Parietal lobe (tissue), 2 donors: ENCODE data around the genes TTC22 and PRKAA2.

GRCh38 chr1:54278514-54279725 lies 79.0 kb downstream of the MRPL37 start:
- RAMPAGE, long total RNA: no peak

DNA sequence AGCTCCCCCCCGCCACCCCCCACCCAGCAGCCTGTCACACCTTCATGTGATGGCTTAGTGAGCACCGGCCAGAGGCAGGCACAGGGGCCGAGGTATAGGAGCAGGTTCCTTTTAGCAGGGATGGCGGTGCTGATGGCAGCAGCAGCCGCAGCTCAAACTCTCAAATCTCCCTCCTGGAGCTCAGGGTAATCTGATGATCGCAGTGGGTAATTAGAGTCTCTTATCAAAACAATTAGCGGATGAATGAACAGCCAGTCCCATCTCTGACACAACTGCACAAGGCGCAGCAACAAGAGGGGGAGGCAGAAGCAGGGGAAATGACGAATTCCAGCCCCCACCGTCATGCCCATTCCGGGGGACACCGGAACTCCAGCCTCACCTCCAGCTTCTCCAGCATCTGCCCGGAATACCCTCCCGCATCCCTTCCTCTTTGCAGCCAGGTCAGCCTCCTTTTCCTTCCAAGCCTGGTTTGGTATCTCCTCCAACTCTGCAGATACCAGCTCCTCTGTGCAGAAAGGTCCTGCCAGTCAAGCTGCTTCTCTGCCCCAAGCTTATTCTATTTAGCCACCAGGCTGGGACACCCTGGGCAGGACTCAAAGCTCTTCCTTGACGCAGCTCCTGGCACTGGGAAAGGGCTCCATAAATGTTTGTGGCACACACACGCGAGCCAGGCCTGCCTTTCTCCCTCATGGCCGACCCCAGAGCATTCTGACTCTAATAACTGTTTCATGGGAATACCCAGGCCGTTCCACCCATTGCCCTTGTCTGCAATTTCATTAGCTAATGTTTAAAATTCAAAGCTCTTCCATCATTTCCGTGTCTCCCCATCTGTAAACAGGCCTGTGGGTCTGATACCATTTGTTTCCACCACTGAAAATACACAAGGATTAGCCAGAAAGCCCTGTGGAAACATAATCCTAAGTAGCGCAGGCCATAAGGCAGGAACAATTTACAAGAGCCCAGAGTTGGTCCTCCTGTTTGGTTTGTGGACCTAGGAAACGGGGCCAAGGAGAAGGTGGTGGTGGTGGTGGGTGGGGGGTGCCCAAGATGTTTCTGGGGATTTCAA lies 126.3 kb downstream of the MRPL37 start:
- RAMPAGE, long total RNA: no peak

DNA sequence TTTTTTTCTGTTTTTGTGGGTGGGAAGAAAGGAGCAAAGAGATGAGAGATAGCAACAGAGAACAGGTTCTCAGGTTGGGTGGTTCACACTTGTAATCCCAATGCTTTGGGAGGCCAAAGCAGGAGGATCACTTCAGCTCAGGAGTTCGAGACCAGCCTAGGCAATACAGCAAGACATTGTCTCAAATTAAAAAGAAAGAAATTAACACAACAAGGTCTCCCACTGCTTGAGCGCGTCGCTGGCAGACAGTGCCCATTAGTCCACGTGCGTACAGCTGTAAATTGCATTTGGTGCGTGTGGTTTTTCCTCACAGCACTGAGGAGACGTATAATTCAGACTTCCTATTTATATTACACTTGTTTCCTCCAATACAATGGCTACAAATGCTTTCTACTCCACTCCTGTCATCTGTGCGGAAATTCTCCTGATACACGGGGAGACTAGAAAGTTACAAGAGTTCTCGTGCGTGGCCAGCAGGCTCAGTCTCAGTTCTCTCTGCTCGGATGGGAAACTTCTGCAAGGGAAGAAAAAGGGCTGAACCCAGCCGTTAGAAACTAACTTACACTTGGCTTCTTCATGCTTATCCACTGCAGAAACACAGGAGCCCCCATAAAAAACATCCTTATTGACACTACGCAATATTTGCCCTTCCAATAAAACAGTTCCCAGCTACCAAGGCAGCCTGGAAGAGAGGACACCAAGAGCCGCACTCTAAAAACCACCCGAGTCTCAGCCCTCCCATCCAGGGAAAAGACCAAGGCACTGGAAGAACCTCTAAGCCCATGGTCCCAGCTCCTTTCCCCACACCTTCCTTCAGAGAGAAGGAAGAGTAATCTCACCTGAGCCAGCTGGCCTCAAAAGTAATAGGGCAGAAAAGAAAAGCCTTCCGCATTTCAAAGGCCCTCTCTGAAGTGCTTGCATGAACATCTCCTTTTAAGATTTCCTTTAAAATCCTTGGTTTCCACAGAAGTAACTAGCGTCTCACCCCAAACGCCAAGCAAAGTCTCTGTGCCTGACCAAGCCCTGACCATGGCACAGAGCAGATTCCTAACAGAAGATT lies 145.0 kb downstream of the MRPL37 start:
- RAMPAGE, long total RNA: no peak

DNA sequence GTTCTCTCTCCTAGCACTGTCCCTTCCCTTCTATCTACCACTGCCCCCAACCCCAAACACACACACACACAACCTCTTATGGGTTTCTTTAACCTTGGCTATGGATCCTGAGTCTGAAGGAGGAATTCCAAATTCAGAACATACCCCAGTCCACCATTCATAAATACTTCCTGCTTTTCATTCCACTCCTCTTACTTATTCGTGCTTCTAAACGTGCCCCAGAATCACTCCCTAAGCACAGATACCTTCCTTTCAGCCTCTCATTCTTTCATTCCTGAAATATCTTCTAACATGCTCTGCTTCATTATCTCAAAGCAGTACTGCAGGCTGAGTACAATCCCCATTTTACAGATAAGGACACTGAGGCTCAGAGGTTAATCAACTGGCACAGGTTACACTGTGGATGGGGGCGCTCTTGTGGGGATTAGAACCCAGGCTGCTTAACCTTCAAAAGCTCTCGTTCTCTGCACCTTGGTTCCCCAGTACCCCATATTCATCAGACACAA lies 162.5 kb upstream of the ACOT11 start:
- RAMPAGE, long total RNA: no peak

DNA sequence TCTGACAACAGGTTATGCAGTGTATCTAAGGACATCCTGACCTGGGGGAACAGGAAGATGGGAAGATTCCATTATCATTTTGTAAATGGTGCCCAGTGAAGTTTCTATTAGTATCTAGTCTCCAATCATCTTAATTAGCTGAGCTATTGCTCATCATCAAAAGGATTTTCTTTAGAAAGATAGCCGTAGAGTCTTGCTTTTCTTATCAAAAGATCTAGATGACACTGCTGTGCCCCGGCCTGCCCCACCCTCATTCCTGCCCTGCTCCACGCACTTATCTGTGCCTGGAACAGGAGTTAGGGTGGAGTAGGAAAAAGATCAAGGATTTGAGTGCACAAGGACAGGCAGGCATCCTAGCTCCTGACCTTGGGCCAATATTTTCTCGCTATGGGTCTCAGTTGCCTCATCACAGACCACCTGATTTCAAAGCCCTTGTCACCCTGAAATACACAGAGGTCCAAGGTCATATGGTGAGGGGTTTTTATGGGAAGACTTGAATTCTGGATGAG lies 456 bp upstream of the MROH7 start:
- RAMPAGE, long total RNA: no peak

GRCh38 chr1:54668687-54668944 lies 27.0 kb downstream of the MROH7 start:
- RAMPAGE, long total RNA: no peak

GRCh38 chr1:54800580-54801486 lies at the start of gene TTC22:
TTC22 (minus strand) TSS chr1:54801323.
- RAMPAGE, long total RNA: no peak

DNA sequence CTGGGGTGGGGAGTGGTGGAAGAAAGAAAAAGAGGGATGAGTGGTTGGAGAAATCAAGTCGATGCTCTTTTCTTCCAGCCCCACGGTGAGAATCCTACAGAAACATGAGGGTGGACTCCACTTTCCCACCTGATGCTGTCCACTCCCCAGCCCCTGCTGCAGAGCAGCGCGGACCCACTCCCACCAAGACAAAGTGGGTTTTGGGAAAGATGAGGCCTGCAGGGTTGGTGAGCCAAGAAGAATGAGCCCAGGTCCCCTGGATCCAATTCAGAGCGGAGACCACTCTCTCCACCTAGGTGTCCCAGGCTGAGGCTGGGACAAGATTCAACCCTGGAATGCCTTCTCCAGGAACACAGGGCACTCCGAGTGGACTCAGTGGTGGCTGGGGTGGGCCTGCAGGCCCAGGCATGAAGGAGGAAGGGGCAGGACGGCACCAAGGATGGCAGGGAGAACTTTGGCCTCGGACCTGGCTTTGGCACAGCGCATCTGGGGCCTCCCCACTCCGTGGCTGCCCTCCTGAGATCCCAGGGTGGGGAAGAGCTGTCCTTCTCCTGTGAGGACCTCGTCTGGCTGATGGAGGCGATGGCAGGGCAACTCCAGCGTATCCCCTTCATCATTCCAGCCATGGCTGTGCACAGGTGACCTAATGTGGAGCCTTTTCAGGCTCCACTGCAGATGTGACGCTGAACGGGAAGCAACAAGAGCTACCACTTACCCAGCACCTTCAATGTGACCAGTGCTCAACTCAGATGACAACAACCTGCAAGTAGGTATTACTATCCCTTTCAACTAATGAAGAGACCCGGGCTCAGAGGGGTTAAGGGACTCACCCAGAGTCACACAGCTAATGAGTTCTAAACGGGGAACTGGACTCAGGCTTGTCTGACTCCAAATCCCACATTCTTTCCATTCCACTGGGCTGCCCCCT lies 35.6 kb downstream of the DHCR24 start:
- RAMPAGE, long total RNA: no peak

GRCh38 chr1:54989480-54990105 lies 9.1 kb upstream of the BSND start:
- RAMPAGE, long total RNA: no peak

- RAMPAGE, long total RNA: no peak
Measured at GRCh38 chr1:55056142-55056618, 16.8 kb downstream of the PCSK9 start.

DNA sequence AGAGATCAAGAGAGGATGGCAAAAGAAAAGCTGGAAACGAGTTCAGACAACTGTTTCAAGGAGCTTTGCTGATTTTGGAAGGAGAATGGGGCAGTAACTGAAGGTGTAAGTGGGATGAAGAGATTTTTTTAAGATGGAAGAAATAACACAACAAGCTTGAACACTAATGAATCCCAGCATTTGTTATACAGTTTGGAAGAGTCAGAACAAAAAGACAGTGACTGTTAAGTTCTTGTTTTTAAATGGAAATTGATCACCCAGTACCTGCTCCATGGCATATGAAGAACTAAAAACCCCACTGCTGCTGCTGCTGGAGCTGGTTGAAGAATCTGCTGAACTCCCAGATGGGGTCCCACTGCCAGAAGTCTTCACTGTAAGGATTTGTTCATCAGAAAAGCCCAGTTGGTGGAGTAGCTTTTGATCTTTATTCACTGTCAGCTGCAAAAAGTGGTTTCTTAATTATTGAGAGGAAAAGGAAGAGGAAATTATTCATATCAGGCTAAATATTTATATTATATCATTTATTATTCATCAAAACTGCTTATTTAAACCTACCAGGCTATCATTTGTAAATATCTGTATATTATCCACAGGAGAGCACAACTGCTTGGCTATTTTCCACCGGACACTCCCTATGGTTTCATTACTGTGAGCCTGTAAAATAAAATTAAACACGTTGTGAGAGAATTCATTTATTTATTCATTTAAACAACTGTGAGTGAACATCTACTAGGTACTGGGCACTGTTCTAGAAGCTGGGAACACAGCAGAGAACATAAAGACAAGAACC lies 77.7 kb downstream of the USP24 start:
- RAMPAGE, long total RNA: no peak

GRCh38 chr1:55244602-55244949 lies 29.4 kb upstream of the USP24 start:
- RAMPAGE, long total RNA: no peak

DNA sequence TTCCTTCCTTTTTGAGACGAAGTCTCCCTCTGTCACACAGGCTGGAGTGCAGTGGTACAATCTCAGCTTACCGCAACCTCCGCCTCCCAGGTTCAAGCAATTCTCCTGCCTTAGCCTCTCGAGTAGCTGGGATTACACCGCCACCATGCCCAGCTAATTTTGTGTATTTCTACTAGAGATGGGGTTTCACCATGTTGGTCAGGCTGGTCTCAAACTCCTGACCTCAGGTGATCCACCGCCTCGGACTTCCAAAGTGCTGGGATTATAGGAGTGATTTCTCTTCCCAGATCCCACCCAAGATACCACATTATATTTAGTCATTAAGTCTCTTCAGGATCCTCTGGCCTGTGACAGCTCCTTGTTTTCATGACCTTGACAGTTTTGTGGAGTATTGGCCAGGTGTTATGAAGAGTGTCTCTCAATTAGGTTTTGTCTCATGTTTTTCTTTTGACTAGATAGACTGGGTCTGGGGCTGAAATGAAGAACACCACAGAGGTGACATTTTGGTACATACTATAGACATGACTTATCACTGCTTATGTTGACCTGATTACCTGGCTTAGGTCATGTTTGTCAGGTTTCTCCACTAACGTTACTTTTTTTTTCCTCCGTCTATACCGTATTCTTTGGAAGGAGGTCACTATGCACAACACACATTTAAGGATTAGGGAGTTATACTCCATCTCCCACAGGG lies 159.7 kb downstream of the PLPP3 start:
- RAMPAGE, long total RNA: no peak

DNA sequence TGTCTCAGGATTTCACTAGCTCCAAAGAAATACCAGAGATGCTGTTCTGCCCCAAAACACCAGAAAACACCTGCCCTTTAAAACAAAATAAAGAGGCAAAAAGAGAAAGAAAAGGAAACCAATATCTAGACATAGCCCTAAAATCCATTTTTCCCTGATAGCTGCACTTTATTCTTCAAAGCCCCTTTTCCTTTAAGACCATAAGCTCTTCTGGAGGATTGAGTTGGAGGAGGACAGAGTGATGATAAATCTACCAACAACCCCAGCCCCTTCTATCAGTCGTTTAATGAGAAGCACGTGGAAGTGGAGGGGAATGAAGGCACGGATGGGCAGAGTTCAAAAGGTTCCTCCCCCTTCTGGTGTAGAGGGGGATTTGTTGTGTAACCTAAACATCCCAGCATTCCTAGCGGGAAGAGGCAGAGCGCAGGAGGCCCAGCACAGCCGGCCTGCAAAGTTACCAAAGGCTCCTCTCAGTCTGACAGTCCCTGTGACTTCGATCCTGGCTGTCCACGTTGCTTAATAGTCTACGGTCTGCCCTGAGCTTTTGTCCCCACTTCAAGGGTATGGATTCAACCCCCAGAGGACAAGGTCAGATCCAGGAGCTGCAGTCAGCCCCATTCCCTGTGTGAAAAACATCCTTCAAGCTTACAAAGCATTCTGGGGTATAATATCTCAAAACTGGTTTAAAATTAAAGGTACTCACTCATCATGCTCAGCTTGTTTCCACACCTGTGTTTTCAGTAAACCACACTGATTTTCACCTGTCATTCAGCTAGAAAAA lies 118.1 kb downstream of the PLPP3 start:
- RAMPAGE, long total RNA: no peak

DNA sequence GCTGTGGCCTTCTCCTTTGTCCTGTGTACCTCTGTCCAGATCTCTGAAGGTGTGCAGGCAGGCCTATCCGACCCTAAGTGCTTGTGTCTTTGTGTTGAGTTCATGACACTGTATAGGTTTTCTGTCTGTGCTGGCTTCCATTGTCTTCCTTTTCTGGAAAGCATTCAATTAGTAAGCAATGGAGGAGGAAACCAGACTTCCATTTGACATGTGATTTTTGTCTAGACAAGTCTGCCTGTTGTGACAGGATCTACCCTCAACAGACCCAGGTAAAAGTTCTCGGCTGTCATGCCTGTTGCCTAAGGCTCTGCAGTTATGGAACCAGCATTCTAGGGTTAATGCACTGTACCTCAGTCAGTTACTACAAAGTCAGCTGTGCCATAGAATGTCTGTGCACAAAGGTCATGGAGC lies 72.5 kb downstream of the PLPP3 start:
- RAMPAGE, long total RNA: no peak

DNA sequence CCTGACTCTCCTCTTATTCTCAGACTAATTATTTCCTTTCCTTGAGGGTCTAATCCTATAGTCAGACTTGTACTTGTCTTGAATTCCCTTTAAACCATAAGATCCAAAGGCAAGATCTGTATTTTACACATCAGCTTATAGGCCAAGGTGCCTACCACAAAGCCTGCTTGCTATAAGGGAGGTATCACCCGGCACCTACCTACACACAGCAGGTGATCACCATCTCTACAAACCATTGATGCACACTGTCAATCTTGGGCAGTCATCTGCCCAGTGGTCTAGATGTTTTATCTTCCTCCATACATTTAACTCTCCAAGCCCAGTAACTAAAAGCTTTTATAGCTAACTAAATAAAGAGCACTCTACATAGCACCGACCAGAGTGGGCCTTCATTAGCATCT lies 48.1 kb downstream of the PLPP3 start:
- RAMPAGE, long total RNA: no peak

DNA sequence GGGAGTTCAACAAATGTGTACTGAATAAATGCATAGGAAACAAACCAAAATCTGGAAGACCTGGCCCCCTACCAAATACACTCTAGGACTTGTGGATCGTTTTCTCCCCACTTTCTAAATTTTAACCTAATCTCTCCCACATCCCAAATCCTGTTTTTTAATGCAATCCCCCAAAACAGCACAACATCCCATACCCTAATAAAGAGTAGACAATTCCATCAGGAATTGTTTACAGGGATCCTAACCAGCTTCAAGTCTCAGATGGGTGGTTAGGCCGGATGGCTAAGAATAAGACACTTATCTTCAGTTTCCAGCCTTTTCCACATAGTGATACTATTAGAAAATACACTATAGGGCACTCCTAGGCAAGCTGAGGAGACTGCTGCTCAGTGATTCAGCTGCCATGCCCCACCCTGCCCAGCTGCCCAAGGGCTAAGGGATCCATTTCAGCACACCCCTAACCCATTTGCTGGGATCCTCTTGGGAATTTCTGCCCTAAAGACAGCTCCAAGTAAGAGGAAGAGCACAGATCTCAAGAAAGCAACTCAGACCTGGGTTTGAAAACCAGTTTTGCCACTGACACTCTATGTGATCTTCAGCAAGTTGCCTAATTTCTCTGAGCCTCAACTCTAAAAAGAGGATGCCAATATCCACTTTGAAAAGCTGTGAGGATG lies 31.9 kb downstream of the PLPP3 start:
- RAMPAGE, long total RNA: no peak

- RAMPAGE, long total RNA: no peak
Measured at GRCh38 chr1:56547955-56548988, 31.1 kb downstream of the PLPP3 start.

DNA sequence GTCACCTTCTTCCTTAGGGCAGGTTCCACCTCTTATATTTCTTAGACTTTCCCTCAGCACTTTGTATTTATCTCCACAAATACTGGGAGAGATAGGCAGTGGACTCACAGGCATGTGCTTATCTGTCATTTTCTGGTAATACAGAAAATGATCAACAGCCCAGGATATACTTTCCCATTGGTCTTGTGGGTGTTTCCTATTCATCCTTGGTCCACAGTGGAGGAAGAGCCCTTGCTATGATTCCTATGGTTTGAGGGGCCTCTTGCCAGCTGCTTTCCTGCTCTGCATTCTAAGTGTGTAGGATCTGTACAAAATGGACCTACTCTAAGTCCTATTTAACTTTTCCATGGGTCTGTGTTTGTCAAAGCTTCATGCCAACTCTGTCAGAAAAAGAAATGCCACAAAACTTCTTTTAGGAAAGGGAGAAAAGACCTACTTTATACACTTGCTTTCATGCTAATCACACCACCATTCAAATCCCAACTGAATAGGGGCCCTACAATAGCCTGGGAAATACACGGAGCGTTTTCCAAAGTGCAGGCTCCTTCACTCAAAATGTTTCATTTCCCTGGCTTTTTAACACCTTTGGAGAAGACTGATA lies 16.4 kb downstream of the PLPP3 start:
- RAMPAGE, long total RNA: no peak

DNA sequence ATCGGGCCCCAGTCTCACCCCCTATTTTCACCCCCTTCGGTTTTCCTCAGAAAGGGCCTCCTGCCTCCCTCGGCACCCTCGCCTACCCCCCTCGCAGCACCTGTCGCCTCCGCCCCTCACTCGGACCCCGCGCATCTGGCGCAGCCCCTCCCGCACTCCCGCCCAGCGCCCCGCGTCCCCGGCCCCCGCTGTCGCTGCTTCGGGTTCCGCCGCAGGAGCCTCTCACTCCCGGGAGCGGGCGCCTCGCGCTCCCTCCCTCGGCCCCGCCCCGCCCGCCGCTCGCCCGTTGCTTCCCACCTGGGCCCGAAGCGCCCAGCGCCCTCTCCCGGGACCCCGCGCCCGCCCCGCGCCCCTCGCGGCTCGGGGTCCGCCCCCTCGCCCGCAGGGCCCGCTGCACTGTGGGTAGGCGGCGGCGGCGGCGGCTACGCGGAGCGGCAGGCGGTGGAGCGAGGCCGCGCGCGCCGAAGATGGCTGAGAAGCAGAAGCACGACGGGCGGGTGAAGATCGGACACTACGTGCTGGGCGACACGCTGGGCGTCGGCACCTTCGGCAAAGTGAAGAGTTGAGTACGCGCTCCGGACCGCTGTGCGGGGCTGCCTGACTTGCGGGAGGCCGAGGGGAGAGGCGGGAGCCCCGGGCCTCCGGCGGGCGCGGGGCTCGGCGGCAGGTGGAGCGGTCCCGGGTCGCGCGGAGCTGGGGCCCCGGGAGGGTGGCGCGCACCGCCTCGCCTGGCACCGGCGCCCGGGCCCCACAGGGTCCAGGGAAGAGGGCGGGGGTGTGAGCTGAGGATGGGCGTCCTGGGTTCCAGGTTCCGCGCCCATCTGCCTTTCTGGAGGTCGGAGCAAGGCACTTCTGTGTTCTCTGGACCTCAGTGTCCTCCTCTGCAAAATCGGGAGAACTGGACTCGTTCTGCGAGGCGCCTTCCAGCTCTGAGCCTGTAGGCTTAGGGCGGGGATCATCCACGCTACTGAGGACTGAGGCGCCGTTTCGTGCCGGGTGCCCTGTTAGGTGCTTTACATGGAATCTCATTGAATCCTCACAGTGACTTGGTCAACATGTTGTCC lies at the start of gene PRKAA2:
TSS of gene PRKAA2 (plus strand) at position 394 of the 1,064 bp plus-strand sequence.
- RAMPAGE, long total RNA: no peak